Omental fat pad (tissue), 4 donors: Measurements from ENCODE around the genes C1orf141 and RPE65.

GRCh38 chr1:65415760-65416307 lies 4.6 kb upstream of the LEPR start:
- PRO-cap, result no peak
- RAMPAGE, long total RNA, 4 experiments, result no peak in any of the 4 experiments

GRCh38 chr1:65432441-65432908 lies 12.0 kb downstream of the LEPR start:
- PRO-cap, result no peak
- RAMPAGE, long total RNA, 4 experiments, result no peak in any of the 4 experiments

DNA sequence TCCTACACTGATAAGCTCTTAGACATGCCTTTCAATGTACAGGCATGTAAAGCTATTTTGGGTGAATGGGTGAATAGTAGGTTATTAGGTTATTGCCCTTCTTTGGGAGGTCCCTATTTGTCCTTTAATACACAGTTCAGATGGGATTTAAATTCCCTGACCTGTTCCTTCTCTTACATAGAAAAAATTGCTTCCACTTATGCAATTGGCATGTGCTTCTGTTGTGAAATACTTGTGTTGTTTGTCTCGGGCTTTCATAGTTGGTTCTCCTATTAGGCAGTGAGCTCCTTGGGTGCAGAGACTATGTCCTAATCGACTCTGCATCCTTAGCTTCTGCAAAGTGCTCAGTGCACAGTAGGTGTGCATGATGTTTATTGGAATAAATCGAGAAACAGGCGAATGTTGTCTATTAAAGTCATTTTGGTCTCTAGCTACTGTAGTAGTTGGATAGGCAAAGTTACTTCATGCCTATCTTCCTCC lies 1.3 kb upstream of the PDE4B start:
- PRO-cap, result no peak
- RAMPAGE, long total RNA, 4 experiments, result no peak in any of the 4 experiments

DNA sequence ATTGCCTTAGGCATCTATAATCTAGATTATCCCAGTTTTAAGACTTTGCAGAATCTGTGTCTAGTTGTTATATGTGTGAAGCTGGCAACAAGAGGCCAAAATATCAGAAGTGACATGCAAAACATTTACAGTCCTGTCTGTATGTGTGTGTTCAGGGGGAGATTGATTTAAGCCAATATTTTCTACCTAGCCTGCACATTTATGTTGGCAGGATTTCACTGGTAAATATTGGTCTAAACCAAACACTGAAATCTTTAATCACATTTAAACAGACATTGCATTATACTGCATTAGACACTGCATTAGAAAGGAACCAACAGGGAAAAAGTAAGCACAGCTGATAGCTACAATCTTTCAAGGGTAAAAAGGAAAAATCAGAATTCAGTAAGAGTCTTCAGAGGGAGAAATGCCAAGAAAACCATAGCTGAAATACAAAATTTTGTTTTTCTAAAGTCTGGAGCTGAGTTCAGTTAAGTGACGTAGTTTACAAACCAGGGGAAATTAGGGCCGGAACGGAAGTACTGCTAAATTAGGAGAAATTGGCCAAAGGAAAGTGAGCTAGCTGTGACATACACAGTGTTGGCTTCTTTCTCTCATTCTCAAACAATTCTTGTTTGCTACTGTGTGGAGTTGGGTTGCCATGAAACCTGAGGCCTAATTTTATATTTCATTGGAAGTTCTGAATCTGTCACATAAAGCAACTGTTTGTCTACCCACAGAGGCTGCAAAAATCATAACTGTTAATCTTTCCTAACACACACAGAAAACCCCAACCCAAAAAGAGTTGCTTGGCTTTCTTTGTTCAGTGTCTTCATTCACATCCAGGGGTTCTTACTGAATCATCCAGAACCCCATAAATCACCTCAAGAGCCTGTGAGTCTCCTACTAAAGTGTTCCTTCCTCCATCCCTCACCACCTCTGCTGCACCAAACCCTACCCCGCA lies 217.3 kb upstream of the SGIP1 start:
- PRO-cap, result no peak
- RAMPAGE, long total RNA, 4 experiments, result no peak in any of the 4 experiments

GRCh38 chr1:66335530-66336725 lies 198.0 kb upstream of the SGIP1 start:
- PRO-cap, result no peak
- RAMPAGE, long total RNA, 4 experiments, result no peak in any of the 4 experiments

GRCh38 chr1:66353929-66354956 lies 179.7 kb upstream of the SGIP1 start:
- PRO-cap, result no peak
- RAMPAGE, long total RNA, 4 experiments, result no peak in any of the 4 experiments

DNA sequence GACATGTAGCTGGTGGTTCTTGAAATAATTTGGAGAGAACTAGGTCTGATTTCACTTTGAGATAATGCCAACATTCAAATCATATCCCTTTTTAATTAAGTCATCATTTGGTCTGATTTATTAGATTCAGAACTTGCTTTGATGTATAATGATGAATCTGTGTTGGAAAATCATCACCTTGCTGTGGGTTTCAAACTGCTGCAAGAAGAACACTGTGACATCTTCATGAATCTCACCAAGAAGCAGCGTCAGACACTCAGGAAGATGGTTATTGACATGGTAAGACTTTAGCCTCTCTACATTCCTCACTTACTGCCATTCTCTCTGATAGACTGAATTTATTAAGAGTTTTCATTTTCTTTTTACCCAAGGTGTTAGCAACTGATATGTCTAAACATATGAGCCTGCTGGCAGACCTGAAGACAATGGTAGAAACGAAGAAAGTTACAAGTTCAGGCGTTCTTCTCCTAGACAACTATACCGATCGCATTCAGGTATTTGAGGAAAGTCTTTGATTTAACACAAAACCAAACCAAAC lies 166.3 kb upstream of the SGIP1 start:
- PRO-cap, result no peak
- RAMPAGE, long total RNA, 4 experiments, result no peak in any of the 4 experiments

- PRO-cap, result no peak
- RAMPAGE, long total RNA, 4 experiments, result no peak in any of the 4 experiments
These were observed 88.4 kb upstream of the SGIP1 start for GRCh38 chr1:66445334-66446118.

DNA sequence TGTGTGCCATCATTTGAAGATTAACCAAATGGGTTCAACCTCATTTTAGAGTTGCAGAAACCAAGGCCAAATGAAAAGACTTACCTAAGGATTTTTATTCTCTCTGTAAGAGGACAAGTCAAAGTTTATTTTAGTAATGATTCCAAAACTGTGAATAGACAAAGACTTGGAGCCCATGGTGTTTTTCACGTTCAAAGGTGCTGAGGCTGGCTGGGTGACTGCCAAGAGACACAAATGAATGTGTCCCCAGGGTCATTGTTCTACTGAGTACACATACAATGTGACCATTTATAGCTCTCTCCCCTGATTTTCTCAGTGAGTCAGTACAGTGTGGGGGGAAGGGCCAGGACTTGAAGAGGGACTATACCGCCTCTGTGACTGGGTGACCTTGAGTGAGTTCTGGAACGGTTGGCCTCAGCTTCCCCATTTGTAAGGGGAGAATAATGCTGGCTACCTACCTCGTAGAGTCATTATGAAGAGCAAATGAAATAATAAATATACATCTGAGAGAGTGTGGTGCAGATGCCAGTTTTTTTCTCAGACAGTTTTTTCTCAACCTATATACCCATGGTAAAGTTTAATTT lies 9.5 kb downstream of the SGIP1 start:
- PRO-cap, result no peak
- RAMPAGE, long total RNA, 4 experiments, result no peak in any of the 4 experiments

DNA sequence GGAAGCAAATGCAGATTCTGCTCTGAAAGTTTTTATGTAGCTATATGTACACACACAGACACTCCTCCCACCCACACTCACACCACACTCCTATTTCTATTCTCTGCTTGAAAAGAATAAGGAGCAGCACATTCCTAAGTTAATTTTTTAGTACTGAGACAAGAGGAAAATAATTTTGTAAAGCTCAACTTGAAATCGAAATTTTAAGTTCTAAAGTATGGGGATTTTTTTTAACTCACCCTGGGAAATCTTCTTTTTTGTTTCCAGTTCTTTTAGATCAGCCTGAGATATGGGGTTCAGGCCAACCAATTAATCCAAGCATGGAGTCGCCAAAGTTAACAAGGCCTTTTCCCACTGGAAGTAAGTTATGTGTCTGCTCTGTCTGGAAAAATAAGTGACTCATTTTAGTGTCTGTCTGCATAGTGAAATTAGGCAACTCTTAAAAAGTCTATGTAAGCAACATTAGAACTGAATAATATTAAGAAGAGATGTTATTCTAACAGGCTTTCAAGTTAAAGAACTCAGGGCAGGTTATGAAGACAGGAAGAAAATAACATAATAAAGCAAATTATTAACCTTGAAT lies 75.4 kb upstream of the DYNLT5 start:
- PRO-cap, result no peak
- RAMPAGE, long total RNA, 4 experiments, result start-site peak on the minus strand in 1 of 4 experiments, centred at position 332 of the sequence, 25 reads per replicate

GRCh38 chr1:66981079-66982386 lies 56.7 kb downstream of the MIER1 start:
- PRO-cap, result no peak
- RAMPAGE, long total RNA, 4 experiments, result no peak in any of the 4 experiments

DNA sequence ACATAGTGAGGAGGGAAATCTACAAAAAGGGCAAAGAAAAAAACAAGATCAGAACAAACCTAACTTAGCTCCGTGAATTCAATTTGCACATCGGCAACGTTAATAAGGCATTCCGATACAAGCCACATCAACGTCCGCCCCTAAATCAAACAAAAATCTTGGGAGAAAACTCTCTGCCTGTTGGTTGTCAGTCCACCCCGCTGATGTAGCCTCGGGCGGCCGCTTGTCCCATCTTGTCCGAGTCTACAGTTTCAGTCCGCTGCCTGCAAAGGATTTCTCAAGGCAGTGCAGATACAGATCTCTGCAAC lies 1.0 kb downstream of the SLC35D1 start:
- PRO-cap, result no peak
- RAMPAGE, long total RNA, 4 experiments, result no peak in any of the 4 experiments

GRCh38 chr1:67134810-67135307 lies at the start of gene C1orf141:
Gene C1orf141 (minus strand): TSS chr1:67134970.
- PRO-cap, result no peak
- RAMPAGE, long total RNA, 4 experiments, result no peak in any of the 4 experiments

- PRO-cap, result no peak
- RAMPAGE, long total RNA, 4 experiments, result no peak in any of the 4 experiments
These were observed 4.1 kb upstream of the C1orf141 start for GRCh38 chr1:67138599-67139489.

DNA sequence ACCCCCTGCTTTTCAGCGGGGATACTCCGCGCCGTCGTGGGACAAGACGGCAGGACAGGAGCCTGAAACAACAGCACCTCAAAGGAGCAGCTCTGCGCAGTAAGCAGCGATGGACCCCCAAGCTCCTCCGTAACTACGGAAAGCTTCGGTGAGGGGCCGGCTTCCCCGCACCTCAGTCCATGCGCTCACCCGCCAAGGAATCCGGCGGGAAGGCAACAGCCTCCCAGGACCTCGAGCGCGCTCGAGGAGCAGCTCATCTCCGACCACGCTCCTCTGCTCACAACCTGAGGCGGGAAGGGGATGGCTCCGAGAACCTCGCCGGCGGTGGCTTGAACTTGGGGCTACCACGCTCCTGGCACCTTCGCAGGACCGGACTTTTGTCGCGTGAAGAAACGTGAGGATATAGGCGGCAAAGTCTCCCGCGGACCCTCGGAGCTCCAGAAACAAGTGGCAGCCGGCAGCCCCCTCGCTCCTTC lies 692 bp downstream of the SERBP1 start:
- PRO-cap, result no peak
- RAMPAGE, long total RNA, 4 experiments, result no peak in any of the 4 experiments

- PRO-cap, result no peak
- RAMPAGE, long total RNA, 4 experiments, result no peak in any of the 4 experiments
These were observed 83.9 kb upstream of the SERBP1 start for GRCh38 chr1:67514074-67514486.

- PRO-cap, result no peak
- RAMPAGE, long total RNA, 4 experiments, result no peak in any of the 4 experiments
These were observed 94.8 kb upstream of the GADD45A start for GRCh38 chr1:67590132-67590712.

- PRO-cap, result no peak
- RAMPAGE, long total RNA, 4 experiments, result no peak in any of the 4 experiments
These were observed 28.4 kb downstream of the GADD45A start for GRCh38 chr1:67713322-67713904.

DNA sequence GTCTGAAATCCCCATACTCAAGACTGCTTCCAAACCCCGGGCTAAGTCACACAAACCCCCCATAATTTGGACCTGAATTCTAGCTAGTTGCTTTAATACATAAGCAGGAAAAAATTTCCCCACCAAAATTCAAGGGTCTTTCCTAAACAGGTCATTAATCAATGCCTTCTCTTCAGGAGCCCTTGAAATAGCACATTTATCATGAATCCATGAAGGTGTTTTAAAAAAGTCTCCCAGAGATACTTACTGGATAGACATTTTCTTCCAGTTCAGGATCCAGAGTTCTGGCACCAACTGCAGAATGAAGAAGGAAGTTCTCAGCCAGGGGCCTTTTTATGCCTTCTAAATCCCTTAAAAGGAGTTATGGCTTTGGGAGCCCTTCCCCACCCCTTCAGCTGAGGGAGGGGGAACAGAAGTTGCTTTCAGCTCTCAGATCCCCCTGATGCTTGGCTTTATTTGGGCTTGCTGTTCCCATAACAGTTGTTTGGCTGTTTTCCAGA lies at the start of gene RPE65:
Gene RPE65 (minus strand): TSS at position 307 of the 500 bp plus-strand sequence.
- PRO-cap, result no peak
- RAMPAGE, long total RNA, 4 experiments, result no peak in any of the 4 experiments

- PRO-cap, result no peak
- RAMPAGE, long total RNA, 4 experiments, result no peak in any of the 4 experiments
These were observed 299.9 kb upstream of the DEPDC1 start for GRCh38 chr1:68796739-68797172.